ENCODE measurements around a stretch of chr10.

GRCh38 chr10:60481145-60481602, 91.5 kb upstream of the ANK3 start:
- PRO-cap, result no peak

DNA sequence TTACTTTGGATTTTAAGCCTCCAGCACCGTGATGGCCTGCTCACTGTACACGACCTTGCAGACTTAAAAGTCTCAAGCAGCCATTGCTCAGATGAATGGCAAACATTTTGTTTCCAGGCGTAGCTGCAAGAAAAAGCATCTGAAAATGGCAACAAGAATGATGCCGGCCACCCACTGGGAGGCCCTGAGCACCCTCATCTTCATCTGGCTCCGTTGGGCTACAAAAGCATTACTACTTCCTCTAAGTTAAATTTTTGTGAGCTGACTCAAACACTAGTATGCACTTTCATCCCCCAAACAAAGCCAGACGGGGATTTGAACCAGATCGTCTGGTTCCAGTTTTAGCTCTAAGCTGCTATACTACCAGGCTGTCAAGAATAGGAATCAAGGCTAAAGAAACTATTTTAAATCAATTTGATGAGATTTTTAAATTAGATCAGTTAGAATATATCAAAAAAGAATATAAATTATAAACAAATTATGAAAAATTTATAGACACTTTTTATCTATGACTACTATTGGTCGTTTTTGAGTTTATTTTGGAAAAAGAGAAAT, 116.6 kb upstream of the CDK1 start:
- PRO-cap, result no peak

- PRO-cap, result no peak
Observed at GRCh38 chr10:60680924-60682069, 97.0 kb upstream of the CDK1 start.

DNA sequence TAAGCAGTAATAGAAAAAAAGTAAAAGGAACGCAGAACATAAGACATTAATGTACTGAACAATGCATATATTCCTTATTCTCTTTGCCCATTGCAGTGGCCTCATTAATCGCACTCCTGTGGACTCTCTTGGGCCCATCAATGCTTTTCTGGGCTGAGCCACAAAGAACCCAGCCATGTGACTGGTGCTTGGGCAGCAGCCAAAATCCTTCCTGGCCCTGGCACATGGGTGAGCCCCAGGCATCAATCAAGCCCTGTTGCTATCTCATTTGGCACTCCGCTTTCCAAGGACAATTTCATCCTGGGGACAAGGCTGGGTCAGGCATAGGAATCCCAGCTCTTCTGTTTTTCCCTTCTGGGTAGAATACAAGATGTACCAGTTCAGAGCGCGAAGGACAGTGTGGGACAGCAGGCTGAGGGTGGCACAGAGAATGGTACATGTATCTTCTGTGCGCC, 42.2 kb downstream of the RHOBTB1 start:
- PRO-cap, result no peak

GRCh38 chr10:60910288-60911021, 33.5 kb downstream of the RHOBTB1 start:
- PRO-cap, result no peak

- PRO-cap, result no peak
Observed at GRCh38 chr10:61135218-61136016, 191.4 kb upstream of the RHOBTB1 start.

- PRO-cap, result no peak
Observed at GRCh38 chr10:61752765-61753232, 90.1 kb downstream of the CABCOCO1 start.

GRCh38 chr10:61897455-61898164, 3.9 kb upstream of the ARID5B start:
- PRO-cap, result no peak

DNA sequence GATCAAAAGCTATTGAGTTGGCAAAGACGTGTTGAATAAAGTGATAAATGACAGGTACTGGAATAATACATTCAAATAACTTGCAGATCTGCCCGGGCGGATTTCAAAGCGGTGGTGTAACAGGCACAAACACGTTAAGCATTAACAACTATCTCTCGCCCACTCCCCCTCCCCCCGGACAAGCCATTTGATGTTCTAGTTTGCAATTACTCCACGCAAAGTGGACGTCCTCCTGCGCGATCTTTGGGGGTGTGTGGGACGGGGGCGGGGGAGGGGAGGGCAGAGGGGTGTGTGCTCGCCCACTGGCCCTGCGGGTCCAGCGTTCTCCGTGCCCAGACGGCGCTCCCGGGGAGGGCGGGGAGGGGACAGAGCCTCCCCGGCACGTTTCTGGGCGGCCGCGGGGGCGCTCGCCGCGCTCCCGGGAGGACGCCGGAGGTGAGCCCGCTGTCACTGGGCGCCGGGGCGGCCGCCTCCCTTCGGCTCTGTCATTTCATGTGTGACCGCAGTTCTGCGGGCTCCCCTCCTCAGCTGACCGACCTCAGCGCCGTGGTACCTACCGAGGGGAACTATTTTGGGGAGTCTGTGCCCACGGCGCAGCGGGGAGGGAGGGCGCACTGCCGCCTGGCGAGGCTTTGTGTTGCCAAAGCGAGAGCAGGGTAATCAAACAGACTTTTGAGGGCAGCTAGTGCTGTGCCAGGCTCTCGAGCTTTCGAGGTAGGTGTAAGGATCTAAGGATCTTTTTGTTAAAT, 1.6 kb downstream of the ARID5B start:
- PRO-cap, result no peak

DNA sequence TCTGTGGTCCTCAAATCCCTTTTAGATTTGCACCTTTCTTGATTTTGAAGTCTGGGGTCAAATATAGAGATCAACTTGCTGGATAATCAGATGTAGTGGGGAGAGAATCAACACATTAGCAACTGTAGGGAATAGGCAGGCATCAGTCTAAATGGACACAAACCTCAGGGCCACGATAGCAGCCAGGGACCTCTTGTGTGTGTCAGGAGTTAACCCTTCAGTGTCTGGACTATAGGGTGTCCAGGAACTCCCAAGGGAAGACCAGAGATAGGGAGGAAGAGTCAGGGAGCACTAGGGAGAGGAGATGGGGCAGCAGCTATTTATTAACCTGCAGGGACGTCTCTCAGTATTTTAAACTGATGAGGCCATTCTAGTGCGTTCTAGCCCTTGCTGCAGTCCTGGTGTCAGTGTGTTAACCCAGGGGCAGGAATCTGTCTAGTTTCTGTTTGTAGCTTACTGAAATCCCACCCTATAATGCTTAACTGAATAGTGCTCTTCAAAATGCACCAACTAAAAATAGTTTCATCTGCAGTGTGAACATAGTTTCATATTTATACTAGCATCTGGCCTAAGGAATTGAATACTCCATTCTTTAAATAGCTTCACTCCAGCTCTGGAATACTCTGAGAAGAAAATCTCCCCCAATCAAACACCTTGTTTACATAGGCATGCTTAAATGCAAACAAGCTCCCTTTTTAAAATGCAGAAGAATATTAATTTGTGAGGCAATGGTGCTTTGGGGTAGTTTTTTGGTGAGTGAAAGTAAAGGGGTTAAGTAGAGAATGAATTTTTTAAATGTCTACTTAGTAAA, 62.7 kb downstream of the ARID5B start:
- PRO-cap, result no peak

DNA sequence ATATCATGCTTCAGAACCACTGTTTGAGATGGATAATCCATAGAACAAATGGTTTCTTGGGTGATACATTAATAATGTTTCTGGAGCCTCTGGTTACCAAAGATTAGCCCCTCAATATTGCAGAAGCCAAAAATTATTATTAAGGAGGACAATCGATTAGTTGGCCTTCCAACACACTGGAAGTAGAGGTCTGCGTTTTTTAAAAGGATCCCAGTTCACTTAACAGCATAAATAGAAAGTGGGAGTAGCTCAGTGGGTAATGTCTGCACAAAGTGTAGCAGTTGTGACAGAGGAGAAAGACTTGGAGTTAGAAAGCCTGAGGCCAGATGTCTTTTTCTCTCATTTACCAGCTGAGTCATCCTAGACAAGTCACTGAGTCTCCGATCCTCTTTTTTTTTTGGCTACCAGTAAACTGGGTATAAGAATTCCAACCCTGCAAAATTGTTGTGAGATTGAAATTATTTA, 73.7 kb downstream of the ARID5B start:
- PRO-cap, result no peak

DNA sequence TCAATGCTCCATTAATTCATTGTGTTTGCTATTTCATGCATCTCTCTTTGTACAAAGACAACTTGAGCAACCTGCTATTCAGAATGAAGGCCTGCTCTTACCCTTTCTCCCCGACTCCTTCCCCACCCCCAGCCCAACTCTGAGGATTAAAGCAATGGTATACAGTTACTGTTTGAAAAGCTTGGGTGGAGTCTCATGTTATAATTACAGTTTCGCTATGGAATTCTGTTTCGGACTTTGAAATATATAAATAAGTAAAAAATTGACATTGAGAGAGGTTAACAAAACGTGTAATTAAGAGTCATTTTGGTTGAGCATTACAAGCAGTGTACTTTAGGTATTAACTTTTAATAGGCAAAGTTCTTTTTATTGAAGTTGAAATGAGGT, 93.0 kb downstream of the ARID5B start:
- PRO-cap, result no peak

GRCh38 chr10:62019441-62019962, 118.0 kb downstream of the ARID5B start:
- PRO-cap, result no peak

DNA sequence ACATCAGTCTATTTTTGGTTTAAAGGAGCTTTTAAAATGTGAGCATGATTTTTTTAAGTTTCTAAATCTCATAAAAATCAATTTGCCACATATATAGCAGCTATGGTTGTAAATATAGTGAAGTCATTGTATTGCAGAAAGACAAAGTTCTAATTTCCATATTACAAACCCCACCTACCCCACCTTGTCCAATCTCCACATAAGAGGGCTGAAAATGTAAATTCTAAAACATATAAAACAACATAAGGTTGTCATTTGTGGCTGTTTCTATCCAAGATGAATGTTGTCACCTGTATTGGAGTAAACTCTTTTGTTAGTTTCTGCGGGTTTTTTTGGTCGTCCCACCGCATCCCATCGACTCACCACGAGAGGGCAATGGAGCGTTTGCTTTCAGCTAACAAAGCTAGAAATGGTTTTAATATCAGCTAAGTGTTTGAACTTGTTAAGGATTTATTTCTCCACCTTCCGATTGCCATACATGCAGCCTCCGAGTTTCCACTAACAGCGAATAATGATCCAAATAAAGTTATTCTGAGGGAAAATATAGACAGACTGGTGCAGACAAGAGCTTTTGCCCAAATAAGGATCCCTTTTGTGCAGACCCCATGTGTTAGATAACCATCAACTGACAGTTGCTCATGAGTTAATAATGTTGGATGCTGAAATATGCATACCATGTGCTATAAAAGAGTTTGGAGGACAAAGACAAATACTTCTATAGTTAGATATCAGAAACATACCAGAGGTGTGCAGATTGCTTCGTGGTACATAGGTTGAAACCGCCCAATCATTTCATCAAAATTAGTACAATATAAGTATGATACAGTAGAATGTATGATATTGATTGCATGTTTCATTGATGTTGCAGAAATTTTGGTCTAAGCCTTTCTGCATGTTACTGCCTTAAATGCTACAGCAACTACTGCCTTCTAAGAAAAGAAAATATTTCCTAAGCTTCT, 137.2 kb downstream of the ARID5B start:
- PRO-cap, result no peak

DNA sequence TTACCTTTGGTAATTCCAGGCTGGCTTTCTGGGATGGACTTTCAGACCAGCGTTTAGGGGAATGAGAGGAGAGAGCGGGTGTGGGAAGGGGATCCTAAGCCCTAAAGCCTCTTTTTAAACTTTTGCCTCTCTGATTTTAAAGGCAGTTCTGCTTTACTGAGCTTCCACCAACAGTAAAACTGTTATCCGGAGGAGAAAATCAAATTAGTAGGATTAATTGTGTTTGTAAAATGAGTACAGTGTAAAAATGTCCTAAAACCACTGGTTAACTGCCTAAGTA, 148.0 kb downstream of the ARID5B start:
- PRO-cap, result no peak

DNA sequence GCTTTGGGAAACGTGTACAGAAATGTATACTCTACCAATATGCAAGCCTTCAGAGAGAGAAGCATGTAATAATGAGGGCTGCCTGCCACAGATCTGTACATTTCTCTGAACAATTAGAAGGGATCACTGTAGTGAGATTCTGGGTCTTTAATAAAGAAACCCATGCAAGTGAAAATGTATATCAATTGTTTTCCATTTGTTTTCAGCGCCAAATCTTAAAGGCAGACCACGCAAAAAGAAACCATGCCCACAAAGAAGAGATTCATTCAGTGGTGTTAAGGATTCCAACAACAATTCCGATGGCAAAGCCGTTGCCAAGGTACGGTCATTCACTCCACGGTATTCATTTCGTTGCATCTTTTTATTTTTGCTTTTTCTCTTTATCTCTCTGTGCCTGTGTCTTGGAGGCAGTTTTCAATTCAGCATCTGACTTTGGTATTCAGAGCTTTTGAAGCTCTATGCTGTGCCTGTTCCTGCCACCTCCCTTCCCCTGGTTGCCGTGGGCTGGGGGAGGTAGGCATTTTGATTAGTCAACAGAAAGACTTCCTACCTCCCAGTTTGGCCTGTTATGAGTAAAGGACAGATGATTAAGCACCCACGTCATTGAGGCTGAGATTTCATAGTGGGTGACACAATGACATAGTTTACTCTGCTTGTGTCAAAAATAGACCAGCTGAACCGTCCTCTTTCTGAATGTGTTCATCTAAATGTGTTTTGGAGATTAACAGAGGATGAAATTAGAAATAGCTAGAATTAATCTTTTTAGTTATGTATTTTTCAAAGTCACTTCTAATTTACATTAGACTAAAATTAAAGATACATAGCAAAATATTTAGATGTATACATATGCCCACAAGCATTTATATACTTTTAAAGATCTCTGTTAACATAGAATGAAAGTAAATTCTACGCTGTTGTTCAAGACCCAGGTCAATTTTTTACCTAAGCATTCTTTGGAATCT, 149.5 kb downstream of the ARID5B start:
- PRO-cap, result no peak

DNA sequence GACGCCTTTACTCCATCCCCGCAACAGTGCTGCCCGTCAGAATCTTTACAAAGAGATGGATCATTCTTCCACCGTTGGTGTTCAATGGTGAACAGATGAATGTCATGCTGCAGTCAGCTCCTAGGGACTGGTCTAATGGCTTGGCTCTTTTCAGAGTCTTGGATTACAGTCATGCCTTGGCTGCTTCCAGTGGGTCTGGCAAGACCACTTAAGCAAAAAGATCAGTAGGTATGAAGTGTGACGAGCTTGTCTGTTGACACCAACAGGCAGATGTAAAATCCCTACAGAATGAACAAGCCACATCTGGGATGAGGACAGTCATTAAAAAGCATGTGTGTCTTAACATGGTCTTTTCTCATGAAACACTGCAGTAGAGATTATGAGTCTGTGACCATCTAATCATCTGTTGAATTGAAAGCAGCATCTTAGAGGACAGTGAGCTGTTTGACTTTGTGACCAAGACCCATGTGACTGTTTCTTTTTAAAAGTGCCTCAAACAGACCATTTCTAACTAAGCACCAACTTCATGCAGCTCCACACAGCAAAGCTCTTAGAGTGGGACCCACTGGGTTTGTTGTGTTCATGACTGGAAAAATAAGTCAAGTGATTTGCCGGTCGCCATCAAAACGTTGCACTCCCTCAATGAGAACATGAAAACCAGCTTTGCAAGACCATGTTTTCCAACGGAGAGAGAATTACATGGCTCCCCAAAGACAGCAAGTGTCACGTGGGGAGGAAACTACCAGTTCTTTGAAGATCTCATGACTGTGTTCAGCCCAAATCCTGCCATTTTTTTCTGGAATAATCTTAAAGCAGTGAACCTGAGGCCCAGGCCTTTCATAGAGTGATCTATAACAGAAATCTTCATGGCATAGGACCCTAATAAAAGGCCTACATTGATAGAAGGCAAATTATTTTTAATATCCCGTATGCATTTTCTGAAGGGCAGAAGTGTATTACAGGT, 151.5 kb downstream of the ARID5B start:
- PRO-cap, result no peak

DNA sequence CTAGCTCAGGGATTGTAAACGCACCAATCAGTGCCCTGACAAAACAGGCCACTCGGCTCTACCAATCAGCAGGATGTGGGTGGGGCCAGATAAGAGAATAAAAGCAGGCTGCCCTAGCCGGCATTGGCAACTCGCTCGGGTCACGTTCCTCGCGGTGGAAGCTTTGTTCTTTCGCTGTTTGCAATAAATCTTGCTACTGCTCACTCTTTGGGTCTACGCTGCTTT, 12.5 kb upstream of the RTKN2 start:
- PRO-cap, result no peak

- PRO-cap, result no peak
Observed at GRCh38 chr10:62658465-62658906, 146.0 kb upstream of the ADO start.

DNA sequence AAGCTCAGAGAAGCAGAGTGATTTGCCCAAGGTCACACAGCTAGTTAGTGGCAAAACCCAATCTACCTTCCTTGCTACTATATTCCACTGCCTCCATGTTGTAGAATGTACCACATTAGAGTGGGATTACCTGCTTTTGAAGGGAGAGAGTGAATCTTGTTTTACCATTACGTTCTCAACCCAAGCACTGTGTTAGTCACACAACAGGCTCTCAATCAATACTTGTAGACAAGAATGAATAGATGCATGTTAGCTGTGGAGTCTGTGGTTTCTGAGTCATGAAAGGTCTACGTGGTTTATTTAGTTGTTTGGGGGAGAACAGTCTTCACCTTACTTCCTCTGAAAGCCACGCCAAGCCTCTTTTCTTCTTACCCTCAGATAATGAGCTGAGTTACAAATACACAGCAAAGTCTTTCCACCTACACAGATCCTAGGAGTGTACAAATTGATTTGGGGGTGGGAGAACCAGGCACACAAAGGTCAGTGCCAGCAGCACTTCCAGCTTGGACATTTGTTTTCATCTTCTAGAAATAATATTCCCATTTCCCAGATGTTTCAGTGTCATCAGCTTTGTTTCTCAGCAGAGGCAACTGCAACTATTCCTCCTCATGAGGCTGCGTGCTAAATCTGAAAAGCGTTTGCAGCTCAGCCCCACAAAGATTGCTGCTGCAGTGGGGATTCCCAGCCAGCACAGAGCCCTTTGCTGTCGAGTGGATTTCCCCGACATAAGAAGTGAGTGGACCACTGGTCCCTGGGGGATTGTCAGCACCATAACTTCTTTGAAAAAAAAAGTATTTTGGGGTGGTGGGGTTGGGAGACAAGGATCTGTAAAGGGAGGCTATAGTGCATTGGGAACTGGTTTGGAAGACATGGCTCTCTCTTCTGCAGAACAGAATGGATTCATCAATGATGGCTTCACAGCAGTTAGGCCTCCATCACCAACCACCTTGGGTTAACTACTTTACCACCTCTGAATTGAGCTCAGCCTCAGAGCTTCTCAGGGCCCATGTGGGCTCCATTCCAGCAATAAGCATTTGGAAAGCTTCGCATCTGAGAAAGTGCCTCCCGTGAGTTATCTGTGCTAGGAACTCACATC, 71.3 kb upstream of the ADO start:
- PRO-cap, result no peak